ENCODE results near the gene RAB14.

GRCh38 chr9:120929459-120929649 is 2.8 kb upstream of the TRAF1 start:
- PRO-cap = no peak

DNA sequence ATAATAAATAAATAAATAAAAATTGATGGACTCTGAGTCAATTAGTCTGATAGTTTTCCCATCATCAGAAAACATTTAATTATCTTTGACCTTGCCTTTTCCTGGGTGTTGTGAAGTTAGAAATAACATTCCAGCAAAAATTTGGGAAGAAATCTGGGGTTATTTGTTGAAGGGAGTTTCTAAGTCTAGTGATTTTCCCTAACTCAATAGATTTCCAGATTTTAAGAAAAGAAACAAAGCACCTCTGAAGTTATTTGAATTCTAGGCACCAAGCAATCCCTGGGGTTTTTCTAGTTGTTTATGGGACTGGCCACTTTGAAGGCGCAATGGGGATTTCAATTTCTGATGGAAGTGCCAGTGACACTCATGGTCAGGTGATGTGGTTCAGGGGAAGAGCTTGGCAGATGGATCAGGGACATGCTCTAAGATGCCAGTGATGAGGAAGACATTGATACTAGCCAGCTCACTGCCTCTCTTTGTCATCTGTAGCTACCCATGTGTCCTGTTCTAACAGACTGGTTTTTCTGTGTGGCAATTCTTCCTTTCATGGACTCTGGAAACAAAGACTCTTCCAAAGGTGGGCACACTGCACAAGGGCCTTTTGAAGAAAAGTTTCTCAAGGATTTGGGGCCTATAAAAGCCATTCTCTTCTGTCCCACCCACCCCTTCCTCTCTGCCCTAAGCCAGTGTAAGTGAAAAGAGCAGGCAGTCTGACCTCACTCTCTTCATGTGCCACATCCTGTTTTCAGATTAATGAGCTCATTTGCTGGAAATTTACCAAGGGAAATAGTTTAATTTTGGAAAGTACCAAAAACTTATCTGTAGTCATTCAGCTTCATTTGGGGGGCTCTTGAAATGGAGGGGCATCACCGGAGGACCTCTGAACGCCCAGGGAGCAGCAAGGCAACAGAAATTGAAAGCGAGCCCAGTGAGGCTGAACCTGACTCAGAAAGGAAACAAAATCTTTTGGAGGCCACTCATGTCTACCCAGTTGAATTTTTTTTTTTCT is 4.7 kb upstream of the TRAF1 start:
- PRO-cap = no peak

DNA sequence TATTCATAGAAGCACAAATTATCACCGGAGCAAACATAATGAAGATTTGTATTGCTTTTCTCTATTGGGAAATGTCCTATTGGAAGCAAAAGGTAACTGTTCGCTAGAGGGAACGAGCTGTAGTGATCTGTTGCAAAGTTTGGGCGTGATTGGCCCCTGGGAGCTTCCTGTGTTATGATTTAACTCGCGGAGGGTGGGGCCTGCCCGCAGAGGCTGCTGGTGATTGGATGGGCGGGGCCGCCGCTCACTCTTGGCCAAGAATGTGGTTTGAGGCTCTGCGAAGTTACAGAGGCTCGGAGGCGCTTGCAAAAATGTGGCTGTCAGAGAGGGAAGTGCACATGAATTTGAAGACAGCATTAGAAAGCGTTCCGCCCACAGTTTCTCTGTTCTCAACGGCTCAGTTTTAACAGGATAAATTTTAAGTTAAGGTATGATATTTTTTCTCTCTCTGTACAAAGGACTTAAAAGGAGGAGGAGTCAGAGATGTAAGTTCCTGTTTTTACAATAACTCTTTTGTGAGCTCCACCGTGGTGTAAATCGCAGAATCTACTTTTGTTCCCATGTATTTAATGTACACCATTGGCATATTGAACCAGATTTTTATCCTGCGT is 46.9 kb downstream of the CNTRL start:
- PRO-cap = bidirectional peak, plus-strand start at position 318 of the sequence, minus-strand start at position 151 of the sequence

- PRO-cap = no peak
Observed at GRCh38 chr9:121133113-121133820, 58.5 kb downstream of the CNTRL start.

GRCh38 chr9:121140358-121140894 is 61.2 kb downstream of the RAB14 start:
- PRO-cap = no peak

DNA sequence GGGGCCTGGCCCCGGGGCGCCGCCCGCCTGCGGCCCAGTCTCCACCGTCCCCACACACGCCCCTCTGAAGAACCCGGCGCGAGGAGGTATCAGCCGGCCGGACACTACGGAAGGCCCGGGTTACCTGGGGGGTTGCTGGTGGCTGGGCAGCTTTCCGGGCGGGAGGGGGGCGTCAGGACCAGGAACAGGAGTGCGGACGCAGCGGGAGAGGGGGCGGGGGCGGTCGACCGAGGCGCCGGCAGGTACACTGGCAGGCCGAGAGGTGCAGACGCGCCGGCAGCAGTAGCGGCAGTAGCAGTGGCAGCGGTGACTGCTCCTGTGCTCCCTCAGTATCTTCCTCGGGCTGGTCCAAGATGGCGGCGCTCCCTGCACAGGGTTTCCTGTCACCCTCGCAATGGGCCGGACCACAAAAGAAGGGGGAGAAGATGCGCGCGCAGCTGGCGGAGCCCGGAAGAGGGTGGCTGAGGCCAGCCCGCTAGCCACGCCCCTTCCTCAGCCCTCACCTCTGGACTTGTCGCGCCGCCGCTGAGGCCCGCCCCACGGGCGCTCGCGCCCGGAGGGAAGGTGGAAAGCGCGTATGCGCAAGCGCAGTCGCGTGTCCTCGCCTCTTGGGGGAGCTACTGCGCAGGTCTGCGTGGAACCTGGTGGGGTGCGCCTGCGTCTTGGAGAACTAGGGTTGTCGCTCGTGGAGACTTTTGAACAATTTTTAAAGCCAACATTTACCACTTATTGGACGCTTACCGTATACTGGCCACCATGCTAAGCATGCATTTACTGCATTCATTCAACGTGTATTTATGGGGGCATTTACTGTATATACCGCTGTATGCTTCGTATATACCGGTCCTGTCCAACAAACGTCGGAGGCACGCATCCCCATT is at the start of gene RAB14:
Gene RAB14 (minus strand): TSS at position 355 of the 881 bp plus-strand sequence.
- PRO-cap = bidirectional peak, plus-strand start at position 635 of the sequence, minus-strand start at position 340 of the sequence

- PRO-cap = no peak
Observed at GRCh38 chr9:121220953-121221627, 19.4 kb upstream of the RAB14 start.

DNA sequence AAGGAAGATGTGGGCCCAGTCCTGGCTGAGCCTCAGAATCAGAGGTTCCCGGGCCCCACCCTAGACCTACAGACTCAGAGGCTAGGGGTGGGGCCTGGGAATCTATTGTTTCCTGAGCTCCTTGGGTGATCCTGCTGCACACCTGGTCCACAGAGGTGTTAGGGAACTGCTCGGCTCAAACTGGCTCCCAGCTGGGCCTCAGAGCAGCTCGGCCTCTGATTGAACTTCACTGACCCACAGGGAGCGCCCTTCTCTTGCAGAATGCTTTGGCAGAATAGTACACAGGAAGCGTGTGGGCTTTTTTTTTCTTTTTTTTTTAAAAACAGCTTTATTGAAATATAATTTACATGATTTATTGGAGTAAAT is 19.4 kb downstream of the GSN start:
- PRO-cap = bidirectional peak, plus-strand start at position 152 of the sequence, minus-strand start at position 40 of the sequence

DNA sequence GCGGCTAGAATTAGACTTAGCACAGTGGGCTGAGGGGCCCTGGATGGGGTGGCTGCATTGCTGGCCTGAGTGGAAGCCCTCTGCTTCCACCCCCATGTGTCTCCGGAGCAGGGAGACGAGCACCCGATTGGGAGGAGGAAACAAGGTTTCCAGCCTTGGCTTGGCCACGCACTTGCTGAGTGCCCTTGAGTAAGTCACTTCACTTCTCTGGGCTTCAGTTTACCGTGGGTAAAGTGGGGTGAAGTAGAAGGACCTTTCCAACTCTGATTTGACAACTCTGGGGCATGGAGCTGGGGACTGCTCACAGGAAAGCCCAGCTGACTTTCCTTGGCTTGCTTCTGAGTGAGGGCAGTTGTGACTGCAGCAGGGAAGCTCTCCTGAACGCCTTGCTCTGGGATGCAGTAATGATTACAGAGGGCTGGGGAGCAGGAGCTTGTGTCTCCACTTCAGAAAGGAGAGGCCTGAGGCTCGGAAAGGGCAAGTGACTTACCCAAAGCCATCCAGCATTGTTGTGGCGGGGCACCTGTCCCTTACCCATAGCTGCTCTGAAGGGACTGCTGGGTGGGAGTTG is 41.1 kb downstream of the GSN start:
- PRO-cap = no peak

GRCh38 chr9:121309521-121310226 is 41.7 kb downstream of the GSN start:
- PRO-cap = no peak

- PRO-cap = no peak
Observed at GRCh38 chr9:121325299-121325875, 44.7 kb downstream of the STOM start.

DNA sequence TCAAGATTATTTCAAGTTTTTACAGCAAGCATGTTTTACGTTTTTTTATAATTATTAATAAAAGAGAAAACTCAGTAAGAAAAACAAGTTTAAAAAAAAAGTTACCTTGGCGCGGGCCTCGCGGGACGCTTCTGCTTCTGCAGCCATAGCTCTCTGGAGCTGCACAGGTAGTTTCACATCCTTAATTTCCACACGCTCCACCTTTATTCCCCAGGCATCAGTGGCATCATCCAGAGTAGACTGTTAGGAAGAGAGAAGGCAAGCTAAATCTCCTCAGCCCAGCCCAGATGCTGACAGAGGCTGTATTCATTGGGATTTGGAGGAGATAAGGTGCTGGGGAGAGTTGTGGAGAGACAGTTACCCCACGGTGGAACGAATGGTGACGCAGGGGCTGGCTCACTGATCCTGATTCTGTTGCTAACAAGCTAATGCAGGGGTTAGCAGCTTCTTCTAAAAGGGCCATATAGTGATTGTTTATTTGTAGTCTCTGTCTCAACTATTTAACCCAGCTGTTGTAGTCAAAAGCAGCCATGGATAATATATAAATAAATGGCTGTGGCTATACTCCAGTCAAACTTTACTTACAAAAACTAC is 22.0 kb downstream of the STOM start:
- PRO-cap = no peak

- PRO-cap = no peak
Observed at GRCh38 chr9:121349043-121349509, 21.0 kb downstream of the STOM start.

- PRO-cap = no peak
Observed at GRCh38 chr9:121353553-121354063, 16.4 kb downstream of the STOM start.

DNA sequence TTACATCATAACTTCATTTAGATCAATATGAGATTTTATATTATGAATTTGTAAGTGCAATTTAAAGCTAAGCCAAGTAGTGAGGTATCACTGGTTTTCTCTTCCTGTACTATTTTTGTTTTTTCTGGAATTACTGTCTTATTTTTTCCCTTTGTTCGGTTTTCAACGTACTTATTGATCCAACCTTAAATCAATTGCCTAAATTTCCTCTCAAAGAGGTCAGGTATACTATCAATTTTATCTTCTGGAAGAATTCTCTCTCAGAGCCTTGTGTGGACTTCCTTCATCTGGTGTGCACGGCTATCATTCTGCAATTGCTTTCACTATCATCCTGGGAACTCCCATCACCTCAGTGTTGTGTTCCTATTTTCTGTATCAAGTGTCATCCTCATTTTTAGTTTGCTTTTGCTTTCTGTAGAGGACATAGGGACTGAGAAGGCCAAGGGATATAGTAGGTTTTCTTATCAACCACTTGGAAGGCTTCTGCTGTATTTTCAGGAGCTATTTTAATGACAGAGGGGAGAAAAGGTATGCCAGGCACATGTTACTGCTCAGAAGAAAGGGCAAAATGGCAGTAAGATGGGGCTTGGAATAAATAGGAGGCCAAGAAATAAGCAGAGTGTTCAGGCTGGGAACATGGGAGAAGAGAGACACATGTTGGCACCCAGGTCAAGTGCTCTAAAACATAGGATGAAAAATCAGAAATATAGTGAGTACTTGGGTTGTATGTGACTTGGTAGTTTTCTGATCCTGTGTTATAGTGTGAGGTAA is 11.3 kb downstream of the STOM start:
- PRO-cap = no peak

GRCh38 chr9:121597589-121598787 is 53.4 kb upstream of the DAB2IP start:
- PRO-cap = unidirectional peak, plus-strand start at chr9:121598237; unidirectional peak, plus-strand start at chr9:121598441

DNA sequence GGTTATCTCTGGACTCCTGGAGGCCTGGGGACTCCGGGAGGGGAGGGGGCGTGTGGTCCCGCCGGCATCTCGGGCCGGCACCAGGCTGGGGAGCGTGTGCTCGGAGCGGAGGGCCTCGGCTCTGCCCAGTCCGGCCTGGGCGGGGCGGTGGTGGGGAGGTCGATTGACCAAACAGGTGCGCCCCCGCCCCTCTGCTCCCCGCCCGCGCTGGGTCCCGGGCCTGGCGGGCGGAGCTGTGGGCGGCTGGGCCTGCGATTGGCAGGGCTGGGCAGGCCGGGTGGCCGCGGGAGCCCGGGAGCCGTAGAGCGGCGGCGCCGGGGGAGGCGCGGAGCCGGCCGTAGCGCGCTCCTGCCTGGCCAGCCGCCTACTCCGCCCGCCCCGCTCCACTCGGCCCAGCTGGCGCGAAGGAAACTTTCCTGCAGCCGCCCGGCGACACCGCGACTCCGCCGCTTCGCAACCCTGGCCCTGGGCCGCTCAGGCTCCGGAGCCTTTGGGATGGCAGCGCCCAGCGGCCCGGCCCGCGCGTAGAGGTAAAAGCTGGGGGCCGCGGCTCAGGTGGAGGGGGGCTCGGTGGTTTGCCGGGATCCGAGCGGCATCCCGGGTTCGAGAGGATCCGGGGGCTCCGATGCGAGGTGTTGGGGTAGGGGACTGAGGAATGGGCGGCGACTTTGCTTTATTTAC is 52.1 kb upstream of the DAB2IP start:
- PRO-cap = unidirectional peak, plus-strand start at position 303 of the sequence

- PRO-cap = no peak
Observed at GRCh38 chr9:121612318-121612920, 39.0 kb upstream of the DAB2IP start.

DNA sequence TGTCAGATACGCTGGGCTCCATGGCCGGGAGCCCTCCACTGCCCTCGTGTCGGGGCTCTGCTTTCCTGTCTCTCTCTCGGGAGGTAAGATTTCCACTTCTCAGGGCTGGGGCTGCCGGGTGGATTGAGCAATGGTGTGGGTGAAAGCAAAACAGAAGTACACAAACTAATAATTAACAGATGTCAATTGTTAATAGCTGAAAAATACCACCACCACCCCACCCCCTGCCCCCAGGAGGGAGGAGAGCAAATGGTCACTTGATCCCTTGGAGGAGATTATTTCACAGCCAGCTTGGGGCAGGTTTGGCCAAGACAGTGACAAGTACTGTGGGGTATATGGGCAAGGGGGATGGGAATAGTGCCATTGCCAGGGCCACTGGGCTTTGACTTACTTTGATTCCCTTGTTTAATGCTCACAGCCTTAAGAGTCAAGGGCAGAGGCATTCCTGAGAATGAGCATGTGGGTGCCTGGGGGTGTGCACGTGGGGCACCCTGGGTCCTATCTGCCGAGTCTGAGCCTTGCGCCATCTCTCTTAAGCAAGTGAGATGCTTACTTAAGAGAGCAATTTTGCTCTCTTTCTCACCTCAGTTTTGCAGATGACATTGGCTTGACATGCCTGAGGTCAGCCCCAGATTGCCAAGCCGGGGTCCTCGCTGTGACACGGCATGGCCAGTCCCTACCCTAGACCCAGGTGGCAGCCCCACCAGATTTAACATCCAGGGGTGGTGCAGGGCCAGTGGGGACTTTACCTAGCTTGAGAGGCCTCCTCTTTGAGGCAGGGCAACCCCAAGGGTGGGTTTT is 28.7 kb upstream of the DAB2IP start:
- PRO-cap = no peak

DNA sequence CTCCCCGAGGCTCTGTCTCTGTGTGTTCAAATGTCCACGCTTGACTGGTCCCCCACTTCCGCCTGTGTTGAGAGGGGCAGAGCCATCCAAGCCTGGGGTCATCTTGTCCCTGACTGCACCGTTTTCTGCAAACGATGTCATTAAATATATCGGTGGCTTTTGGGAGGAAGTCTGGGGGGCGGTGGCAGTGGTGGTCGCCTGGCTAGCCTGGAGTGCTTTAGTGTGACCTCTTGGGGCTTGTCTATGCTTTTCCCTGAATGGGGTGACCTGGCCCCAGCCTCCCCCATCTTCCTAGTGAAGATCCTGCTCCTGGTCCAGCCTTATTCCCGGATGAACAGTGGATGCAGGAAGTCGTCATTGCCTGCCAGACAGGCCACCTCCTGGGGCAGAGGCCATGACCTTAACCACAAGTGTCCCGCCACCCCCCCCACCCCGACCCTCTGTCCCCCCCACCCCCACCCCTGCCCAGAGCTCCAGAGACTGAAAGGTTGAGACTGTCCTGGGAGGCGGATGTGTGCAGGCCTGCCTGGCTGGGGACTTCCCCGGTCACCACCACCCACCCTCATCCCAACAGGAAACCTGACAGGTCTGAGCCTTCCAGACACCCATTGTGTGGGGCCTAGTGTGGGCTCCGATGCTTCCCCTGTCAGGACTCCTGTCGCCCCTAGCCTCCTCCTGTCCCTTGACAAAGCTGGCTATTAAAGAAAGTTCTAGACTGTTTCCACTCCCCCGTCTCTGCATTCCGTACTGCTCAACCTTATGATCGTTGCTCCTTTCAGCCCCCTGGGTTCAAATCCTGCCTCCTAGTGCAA is 5.2 kb upstream of the DAB2IP start:
- PRO-cap = no peak